ENCODE results near the gene RNF133.

DNA sequence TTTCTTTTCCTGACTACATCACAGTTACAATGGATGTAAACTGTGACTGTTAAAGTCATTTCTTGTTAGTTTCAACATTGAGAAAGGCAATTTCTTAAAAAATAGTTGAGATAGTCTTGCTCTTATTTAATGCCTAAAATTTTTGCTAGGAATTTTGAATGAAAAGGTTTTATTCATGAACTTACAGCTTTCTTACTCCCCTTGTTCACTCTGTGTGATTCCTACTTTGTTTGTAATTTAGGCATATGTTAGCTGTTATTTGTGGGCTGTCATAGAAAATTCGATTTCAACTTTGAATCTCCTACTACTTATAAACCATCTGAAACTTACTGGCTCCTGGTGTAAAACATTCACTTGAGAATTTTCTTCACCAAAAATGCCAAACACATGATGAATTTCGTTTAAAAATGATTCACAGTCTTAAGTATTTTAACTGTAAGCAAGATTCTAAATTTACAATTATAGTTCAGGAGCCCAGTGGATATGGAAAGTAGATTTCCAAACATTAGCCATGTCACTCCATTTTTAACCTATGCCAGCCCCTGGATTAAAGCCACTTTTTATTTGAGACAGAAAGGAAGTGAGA, 3.0 kb downstream of the CPED1 start:
- PRO-cap, result no peak
- RAMPAGE, long total RNA, result no peak

DNA sequence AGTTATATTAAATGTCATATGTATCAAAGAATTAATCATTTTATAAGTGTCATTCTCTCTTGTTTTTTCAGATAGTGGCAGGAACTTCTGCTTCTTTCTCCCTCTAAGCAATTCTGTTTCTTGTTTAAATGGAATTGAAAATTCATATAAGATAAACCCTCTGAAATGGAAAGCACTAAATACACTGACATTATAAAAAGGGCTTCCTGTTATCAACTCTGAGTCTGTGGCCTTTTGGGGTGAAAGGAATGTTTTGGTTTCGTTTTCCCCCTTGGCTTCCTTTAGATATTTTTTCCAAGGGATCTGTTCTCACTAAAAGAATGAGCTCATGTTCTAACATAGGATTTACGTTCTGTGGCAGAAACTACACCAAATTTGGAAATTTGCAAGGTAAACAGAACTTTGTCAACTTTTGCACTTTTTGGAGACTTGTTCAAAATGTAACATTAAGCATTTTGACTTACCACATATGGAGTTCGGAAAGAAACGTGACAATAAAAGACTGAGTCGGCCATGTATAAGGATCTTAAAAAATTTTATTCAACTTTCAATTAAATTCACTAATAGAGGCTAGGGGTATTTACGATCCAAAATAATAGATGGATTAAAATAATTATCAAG, 11.5 kb downstream of the CPED1 start:
- PRO-cap, result no peak
- RAMPAGE, long total RNA, result no peak

DNA sequence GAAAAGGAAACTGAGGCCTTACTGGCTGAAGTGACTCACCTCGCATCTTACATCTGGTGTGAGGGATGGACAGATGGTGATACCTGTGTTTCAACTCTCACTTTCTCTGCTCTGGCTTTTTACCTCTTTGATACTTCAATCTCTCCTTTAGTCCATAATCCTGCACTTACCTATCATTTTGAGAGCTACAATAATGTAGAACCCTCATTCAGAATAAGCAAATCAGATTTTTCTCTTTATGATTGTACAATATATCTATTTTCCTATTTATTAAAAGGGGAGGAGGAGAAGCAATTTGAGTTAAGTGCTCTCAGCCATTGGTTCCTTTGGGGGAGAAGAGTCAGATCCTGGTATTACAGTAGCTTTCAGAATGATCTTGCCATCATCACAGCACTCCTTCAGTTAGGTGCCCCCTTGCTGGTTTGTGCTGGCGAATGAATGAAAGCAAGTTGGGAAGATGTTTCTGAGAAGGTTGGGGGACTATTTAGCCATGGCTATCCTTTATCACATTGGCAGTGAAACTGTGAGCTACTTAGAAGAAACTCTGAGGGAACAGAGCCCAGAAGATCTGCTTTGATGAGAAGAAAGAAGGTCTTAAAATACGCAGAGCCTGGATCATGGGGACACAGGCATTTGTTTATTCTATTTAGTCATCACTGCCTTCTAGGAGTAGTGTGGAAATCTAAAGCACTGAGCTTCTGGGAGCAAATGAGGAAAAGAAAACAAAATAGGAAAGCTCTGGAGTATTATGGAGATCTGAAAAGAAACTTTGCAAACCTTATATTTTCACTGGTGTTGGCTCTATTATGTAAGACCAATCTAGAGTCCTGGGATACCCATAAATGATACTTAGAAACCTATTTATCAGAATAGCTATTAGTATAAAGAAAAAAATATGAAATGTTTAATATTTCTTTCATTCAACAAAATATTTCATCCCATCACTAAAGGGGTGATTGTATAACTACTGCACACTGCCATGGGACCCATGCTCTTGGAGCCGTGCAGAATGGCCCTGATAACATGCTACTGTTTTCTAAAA, 28.4 kb downstream of the CPED1 start:
- PRO-cap, result no peak
- RAMPAGE, long total RNA, result no peak

GRCh38 chr7:121062525-121063376, 74.2 kb downstream of the CPED1 start:
- PRO-cap, result no peak
- RAMPAGE, long total RNA, result no peak

DNA sequence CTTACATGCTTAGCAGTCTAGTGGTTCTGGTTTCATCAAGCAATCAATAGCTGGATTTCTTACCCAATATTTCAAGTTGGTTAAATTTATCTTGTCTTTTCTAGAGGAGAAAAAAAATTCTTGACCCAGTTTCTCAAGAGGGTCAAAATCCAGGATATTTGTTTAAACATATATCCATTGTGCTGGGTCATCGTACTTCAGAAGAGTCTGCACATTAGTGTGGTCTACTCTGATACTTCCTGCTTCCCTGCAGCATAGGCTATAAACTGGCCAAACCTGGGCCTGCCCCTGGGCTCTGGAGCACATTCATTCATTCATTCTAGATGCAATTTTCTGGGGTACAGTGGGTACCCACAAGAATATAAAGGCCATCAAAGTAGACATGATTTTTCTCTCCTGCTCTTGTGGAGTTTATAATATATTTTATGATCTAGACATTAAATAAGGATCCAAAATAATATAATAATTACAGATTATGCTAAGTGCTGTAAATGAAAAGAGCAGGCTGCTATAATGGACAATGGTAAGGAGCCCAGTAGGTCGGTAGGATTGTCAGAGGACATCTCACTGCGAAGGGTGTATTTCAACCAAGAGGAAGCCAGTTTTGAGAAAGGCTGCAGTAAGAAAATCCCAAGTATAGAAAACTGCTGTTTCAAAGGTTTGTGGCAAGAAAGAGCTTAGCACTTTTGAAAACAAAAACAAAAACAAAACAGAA, 141.9 kb upstream of the WNT16 start:
- PRO-cap, result no peak
- RAMPAGE, long total RNA, result no peak

- PRO-cap, result no peak
- RAMPAGE, long total RNA, result no peak
These were observed 130.2 kb upstream of the WNT16 start for GRCh38 chr7:121198215-121199292.

- PRO-cap, result no peak
- RAMPAGE, long total RNA, result no peak
These were observed 124.1 kb upstream of the FAM3C start for GRCh38 chr7:121519915-121520845.

GRCh38 chr7:122652931-122653270, 46.0 kb downstream of the RNF133 start:
- PRO-cap, result no peak
- RAMPAGE, long total RNA, result no peak

DNA sequence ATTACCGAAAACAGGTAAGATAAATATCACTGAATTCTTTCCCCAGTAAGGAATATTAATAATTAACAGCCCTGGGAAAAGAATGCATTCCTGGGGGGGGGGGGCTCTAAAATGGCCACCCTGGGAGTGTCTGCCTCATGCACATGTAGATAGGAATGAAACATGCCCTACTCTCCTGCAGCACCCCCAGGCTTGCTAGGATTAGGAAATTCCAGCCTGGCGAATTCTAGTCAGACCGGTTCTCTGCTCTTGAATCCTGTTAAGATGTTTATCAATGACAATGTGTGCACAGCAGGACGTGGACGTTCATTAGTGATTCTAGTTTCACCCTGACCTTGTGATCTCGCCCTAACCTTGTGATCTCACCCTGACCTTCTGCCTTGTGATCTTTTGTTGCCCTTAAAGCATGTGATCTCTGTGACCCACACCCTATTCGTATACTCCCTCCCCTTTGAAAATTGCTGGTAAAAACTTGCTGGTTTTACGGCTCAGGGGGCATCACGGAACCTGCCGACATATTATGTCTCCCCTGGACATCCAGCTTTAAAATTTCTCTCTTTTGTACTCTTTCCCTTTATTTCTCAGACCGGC, 19.6 kb downstream of the RNF133 start:
- PRO-cap, result no peak
- RAMPAGE, long total RNA, result no peak

- PRO-cap, result no peak
- RAMPAGE, long total RNA, result no peak
These were observed at the start of gene RNF133 for GRCh38 chr7:122698886-122699404. TSS of gene RNF133 (minus strand) at chr7:122699117.

- PRO-cap, result no peak
- RAMPAGE, long total RNA, result no peak
These were observed 83.8 kb downstream of the CADPS2 start for GRCh38 chr7:122802294-122802996.

DNA sequence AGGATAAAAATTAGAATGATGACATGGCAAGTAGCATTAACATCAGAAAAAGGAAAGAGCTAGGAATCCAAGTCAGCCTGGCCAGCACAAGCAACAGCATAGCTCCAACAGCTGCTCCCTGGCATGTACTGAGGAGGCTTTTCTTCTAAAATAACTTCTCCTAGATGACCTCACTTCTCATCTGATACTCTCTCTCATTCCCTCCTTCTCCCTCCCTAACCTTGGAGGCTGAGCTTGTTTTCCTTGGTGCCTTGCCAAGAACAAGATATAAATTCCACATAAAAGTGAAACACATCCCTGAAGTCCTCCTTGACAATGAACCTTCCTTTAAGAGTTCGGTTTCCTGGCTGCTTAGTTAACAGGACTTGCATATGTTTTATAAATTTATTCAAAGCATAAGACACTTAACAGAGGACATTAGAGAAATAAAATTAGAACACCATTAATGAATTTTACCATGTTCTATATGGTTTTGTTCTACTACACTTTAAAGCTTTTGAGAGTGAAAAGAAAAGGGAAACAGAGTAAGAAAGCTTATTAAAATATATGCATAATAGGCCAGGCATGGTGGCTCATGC, 123.7 kb downstream of the IQUB start:
- PRO-cap, result no peak
- RAMPAGE, long total RNA, result no peak

DNA sequence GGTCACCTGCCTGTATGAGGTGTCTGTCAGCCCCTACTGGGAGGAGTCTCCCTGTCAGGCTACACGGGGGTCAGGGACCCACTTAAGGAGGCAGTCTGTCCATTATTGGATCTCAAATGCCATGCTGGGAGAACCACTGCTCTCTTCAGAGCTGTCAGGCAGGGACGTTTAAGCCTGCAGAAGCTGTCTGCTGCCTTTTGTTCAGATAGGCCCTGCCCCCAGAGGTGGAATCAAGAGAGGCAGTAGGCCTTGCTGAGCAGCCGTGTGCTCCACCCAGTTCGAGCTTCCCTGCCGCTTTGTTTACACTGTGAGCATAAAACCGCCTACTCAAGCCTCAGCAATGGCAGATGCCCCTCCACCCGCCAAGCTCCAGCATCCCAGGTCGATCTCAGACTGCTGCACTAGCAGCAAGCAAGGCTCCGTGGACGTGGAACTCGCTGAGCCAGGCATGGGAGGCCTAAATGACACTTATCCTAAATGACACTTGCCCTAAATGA, 6.9 kb upstream of the ASB15 start:
- PRO-cap, result no peak
- RAMPAGE, long total RNA, result no peak

DNA sequence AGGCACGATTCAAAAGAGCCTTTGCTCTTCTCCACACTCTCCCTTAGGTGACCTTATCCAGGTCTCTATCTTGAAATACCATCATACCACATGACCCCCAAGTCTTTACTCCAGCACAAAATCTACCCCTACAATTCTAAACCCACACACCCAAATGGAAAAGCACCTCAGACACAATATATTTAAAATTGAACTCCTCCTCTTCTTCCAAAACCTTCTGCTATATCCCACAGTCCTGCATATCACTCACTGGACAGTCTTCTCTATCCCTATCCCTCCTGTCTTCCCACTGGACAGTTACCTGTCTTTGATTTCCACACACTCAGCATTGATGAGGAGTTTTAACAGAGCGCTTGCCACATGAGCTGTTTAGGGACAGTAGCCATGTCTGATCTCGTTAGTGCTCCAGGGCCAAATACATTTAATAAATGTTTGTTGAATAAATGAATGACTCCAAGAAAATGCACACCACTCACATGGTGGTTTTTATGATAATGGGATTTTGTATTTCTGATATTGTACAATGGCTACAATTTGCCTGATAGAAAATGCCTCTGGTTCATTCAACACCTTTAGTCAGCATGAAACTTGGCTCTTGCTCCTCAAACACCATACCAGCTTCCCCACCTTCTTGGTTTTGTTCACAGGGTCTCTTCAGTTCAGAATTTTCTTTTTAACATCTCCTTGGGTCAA, 15.9 kb downstream of the LMOD2 start:
- PRO-cap, result no peak
- RAMPAGE, long total RNA, result no peak

DNA sequence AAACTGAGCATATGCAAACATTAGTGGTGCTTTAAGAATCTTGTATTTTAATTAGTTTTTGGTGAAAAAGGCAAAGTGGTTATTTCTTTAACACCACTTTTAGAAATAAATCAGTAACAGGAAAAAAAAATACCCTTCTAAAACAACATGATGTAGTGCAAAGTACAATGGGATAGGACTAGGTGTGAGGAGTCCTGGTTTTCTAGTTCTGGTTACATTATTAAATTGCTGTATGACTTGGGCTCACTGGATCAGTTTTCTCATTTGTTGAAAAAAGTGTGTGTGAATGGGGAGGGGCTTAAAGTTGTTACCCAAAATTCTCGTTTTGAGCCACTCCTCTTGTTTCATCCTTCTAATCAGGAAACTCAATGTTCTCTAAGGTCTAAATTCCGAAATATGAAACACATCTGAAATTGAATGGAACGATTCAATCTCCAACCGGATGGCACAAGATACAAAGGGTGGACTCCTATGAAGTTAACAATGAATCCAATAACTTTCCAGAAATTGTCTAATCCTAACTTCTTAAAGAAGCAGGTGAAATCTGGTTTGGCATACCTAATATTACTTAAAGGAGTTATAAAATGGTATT, 1.7 kb downstream of the WASL start:
- PRO-cap, result no peak
- RAMPAGE, long total RNA, result no peak

DNA sequence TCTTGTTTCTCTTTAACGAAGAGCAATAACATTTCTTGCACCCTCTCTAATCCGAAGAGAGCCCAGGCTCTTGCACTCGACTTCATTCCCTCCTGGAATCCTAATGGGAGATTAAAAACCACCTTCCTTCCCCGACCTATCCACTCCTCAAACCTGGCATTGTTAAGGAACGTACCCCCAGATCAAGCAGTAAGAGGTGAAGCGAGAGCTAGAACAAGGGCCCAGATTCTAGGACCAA, 837 bp downstream of the WASL start:
- PRO-cap, result no peak
- RAMPAGE, long total RNA, result no peak

DNA sequence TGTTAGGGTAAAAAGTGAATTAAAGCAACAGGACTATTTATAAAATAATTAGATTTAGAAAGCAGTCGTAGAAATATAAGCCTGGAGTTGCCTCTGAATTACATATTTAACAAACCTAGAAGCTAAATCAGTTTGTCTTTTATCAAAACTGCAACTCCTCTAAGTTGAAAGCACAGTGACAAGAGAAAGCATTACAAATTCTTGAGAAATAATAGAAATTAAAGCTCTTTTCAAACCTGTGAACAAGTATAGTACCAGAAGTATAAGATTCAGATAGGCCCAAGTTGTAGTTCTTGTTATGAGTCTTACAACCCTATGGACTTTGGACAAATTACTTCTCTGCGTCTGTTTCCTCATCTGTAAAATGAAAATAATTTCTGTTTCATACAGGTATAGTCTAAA, 1.5 kb upstream of the WASL start:
- PRO-cap, result no peak
- RAMPAGE, long total RNA, result no peak

GRCh38 chr7:124033196-124033997, 530 bp upstream of the TMEM229A start:
- PRO-cap, result no peak
- RAMPAGE, long total RNA, result no peak

DNA sequence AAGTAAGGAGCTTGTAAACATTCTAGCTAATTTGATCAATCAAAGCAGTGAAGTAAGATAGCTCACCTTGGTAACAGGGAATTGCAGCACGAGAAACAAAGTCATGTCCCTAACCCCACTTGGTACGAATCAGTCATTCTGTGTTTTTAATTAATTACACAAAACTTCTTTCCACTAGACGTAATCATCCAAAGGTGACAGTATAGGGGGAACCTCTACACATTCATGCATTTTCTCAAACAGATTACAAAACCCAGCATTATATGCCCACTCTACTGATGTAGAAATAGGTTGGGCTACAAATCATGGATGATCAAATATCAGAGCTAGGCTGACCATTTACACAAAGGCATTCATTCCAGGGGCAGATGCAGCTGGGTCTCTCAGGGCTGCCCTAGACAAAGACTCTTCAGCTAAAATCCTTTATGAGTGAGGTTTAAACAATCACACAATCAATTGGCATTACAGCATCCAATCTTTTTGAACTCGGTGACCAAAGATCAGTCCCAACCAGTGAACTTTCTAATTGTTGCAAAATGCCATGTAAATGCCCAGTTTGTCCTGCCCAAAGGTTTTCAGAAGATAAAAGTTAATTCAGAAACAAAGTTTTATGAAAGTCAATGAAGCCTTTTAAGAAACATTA, 41.3 kb downstream of the GPR37 start:
- PRO-cap, result no peak
- RAMPAGE, long total RNA, result no peak

- PRO-cap, result no peak
- RAMPAGE, long total RNA, result no peak
These were observed 33.5 kb downstream of the ZNF800 start for GRCh38 chr7:127358892-127359563.